Measurements from ENCODE around the gene EXD2.

- RRBS, result no CpG with 5 or more reads among the region's 2 CpGs
Observed at GRCh38 chr14:68966497-68966804, 12.7 kb downstream of the ACTN1 start.

GRCh38 chr14:68978466-68978974, 582 bp downstream of the ACTN1 start:
- RRBS, result 2% methylated on average over 11 of the region's 51 CpGs

- RRBS, result no CpG with 5 or more reads among the region's 17 CpGs
Observed at GRCh38 chr14:69045647-69047078, 67.1 kb upstream of the ACTN1 start.

DNA sequence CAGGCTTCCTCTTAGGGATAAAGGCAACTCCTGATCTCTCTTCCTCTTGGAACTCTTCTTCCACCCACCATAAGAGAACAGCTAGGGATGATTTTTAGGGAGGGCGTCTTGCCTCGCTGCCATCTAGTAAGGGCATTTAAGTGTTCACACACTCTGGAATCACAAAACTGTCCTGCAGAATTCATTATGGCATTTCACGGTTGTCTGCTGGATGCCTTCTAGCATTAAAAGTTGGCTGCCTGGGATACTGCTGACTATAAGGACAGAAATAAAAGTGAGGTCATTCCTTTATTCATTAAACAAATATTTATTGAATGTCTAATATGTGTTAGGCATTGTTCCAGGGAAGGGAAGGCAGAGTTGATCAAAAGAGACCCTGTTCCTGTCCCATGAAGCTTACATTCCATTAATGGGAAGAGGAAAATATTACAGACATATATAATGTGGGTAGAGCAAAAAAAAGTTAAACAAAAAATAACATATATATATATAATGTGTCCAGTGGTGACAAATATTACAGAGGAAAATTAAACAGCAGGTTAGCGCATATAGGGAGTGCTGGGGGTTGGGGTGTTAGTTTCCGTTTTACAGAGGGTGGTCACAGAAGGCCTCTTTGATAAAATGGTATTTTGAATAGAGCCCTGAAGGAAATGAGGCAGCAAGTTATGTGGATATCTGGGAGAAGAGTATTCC, 73.4 kb downstream of the DCAF5 start:
- RRBS, result no CpG with 5 or more reads among the region's 5 CpGs

DNA sequence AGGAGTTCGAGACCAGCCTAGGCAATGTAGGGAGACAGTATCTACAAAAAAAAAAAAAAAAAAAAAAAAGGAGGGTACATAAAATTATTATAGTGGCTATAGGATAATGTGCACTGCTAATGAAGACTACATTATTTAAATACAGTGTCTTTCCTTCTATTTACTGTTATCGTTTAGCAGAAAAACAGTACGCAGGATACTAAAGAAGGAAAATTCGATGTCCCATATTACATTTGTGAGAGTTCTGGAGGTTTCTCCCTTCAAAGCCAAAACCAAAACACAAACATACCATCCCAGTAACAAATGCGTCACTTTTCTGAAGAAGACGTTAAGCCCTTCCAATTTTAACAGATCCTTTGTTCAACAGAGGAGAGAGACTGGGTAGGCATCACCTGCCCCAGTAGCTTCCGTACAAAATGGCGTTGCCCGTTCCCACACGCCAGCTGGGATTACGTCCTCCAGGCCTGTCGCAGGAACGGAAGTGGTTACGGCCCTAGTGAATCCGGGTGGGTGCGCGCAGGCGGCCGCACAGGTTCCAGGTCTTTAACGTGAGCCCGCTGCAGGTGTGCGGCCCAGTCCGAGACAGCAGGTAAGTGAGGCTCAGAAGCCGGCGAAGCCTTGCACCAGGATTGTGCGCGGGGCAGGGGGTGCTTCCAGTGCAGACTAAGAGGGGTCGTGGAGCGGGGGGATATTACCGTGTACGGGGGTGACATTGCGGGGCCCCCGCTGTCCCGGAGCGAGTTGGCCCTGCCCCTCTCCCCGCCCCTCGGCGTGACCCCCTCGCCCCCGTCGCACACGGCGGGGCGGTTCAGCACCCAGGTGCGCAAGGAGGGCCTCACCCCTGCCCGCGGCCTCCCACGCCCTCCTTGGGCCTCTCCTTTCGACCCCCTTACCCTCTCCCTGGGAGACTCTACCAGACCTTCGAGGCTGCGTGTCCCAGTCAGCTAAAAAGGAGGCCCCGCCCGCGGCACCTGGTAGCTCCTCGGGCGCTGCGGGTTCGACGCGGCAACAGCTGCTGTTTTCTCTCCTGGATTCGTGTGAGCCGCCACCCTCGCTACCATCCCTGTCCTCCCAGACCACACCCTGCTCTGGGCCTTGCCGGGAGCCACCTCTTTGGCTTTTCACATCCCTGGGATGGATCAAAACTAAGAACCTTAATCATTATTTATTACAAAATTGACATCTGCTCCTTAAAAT, at the start of gene EXD2:
Gene EXD2 (plus strand): TSS at position 496 of the 1,197 bp plus-strand sequence.
- RRBS, result 8% methylated on average over 6 of the region's 64 CpGs

DNA sequence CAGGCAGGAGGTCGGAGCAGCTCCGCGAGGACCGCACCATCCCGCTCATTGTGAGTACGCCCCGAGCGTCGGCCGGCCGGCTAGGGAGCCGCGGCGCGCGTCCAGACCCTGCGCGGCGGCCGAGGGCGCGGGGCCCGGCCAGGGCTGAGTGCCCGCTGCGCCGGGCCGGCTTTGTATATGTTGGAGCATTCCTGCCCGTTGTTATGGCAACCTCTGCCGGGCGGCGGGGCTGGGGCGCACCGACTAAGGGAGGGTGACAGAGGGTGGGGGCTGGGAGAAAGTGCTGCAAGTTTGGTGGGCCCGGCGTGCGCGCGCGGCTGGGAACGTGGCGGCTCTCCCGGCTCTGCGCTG, 435 bp downstream of the GALNT16 start:
- RRBS, result 3% methylated on average over 30 of the region's 43 CpGs

- RRBS, result no CpG with 5 or more reads among the region's 1 CpG
Observed at GRCh38 chr14:69384740-69385687, 13.1 kb downstream of the ERH start.

DNA sequence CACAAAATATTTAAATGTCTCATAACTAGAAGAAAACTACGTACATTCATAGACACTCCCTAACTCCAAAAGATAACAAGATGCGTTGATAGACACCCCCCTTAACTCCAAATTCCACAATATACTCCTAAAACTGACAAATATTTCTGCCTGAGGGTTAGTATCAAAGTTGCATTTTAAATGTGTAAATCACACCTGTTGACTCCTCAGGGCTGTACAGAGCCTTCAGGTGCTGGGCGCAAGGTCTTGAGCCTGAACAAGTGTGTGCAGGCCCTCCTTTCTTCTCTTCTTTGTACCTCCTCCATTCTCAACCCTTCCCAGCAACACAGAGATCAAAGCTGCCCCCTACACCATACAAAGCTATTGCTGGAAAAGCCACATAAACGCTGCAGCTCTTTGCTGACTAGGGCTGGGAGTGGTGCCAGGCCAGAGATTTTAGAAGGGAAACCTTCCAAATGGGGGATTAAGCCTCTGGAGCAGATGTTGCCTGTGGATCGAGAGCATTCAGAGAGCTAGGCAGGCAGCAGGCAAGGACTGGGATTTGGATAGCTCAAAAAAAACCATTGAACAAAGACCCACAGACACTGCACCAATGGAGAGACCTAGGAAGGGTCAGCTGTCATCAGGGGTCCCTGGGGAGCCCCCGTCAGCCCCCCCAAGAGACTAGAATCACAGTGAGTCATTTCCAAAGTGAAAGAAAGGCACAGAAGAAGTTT, 18.4 kb upstream of the CCDC177 start:
- RRBS, result no CpG with 5 or more reads among the region's 6 CpGs

DNA sequence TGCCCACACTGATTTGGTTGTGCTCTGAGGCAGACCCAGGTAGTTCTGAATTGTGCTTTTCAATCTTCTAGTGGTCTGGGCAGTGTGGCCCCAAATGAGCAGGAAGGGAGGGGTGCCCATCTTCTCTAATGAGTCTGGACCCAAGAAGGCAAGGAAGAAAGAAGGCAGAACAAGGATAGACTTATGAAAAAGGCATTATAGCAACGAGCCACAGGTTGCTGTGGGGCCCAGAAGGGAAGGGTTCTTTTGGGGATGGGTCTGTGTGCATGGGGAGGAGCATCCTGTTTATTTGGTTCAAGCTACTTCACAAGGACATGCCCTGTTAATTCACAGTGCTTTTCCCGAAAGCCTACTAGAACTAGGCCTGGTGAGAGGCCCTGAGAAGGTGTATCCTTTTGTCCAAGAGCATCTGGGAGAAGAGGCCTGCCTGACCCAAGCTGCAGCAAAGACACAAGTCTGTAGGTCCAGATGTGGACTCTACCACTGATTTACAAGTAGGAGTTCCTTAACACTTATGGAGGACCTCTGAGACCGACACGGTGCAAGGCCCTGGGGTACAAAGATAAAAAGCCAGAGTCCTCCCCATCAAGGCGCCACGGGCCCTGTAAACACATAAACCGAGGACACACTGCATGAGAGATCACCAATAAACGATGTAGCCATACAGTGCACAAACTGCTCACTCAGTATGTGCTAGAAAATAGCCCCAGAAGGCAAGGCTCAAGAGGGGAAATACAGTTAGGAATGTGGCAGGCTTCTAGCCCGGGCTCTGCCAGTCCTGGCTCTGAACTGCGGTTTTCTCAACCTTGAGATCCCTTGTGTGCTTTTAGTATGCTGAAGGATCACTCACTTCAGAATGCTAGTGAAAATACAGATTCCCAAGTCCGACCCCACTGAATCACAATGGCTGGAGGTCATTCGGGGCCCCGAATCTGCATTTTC, 993 bp upstream of the SUSD6 start:
- RRBS, result no CpG with 5 or more reads among the region's 13 CpGs

- RRBS, result no CpG with 5 or more reads among the region's 8 CpGs
Observed at GRCh38 chr14:69696613-69697285, 70.2 kb upstream of the SRSF5 start.

DNA sequence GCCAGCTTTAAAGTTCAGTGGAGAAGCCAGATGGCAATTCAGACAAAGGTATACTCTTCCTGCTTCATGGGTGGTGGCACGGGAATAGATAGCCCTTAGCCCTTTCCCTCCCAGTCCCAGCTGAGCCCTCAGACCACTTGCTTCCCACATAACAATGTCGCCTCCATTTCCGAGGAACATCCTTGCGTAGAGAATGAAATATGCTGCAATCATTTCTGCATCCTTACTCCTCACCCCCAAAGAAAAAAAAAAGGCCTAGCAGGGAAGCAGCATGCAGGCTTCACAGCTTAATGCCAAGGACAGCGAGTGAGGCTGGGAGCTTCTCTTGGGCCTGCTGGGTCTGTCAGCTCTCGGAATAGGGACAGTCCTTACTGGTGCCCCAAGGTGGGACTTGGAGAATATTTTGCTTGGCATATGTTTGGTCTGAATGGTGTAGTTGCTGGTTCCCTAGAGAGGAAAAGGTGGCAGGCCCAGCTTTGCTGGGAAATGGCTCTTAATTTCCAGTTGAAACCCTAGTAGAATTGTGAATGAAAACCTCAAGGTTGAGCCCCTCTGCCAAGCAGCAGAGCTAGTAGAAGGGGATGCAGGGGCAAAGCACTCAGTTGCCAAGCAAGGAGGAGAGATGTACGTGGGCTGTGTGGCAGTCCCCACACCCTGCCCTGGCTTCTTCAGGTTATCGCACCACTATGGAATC, 52.6 kb upstream of the SRSF5 start:
- RRBS, result no CpG with 5 or more reads among the region's 8 CpGs

GRCh38 chr14:69716734-69717264, 50.1 kb upstream of the SRSF5 start:
- RRBS, result no CpG with 5 or more reads among the region's 5 CpGs

- RRBS, result no CpG with 5 or more reads among the region's 26 CpGs
Observed at GRCh38 chr14:69769451-69770408, 2.8 kb downstream of the SRSF5 start.

- RRBS, result no CpG with 5 or more reads among the region's 5 CpGs
Observed at GRCh38 chr14:69942341-69943114, 63.3 kb downstream of the SMOC1 start.

DNA sequence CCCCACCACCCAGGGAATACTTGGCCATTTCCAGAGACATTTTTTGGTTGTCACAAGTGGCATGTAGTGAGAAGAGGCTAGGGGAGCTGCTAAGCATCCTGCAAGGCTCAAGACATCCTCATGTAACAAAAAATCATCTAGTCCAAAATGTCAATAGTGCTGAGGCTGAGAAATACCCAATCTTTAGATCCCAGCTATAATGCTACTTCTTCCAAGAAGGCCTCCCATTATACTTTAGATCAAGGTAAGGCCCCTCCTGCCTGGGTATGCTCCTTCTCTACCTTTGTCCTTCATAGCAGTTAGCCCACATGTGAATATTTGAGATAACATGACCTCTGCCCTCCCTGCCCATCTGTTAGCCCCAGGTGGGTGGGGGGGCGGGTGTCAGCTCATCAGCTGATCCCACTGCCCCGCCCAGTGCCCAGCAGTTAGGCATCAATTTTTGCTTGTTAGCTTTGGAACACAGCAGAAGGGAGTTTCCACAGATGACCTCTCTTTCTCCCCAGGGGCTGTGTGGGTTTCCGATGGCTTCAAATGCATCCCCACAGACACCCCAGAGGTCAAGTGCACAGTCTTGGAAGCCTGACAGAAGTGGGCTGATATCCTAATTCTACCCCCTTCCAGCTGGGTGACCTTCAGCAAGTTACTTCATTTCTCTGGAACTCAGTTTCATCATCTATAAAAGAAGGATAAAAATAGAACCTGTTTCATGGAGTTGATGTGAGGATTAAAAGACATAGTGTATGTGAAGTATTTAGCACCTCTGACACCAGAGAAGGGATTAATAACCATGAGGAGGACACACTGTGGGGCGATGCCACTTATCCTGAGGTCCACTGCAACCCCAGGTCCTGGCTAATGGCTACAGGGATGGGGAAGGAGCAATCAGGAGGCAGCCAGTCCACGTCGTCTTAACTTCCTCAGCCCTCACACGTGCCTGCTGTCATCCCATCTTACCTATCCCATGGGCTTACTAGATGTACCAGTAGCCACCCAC, 21.9 kb downstream of the TTC9 start:
- RRBS, result no CpG with 5 or more reads among the region's 7 CpGs

- RRBS, result no CpG with 5 or more reads among the region's 12 CpGs
Observed at GRCh38 chr14:70692172-70692709, 50.5 kb downstream of the TTC9 start.

DNA sequence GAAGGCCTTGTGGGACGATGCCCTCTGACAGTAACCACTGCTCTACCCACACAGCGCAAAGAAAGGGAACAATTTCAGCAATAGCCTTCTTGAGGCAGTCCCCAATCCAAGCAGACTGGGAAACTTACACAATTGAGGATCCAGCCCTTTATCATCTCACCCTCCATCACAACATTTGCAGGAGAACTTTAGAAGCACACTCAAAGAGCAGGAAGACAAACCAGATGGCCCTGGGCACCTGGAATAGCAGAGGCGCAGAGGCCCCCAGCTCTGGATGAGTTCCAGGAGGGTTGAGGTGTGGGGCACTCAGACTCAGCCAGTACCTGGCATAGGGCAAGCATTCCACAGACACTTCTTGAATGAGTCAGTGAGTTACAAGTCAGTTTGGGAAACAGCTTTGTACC, 54.5 kb downstream of the MAP3K9 start:
- RRBS, result no CpG with 5 or more reads among the region's 3 CpGs

DNA sequence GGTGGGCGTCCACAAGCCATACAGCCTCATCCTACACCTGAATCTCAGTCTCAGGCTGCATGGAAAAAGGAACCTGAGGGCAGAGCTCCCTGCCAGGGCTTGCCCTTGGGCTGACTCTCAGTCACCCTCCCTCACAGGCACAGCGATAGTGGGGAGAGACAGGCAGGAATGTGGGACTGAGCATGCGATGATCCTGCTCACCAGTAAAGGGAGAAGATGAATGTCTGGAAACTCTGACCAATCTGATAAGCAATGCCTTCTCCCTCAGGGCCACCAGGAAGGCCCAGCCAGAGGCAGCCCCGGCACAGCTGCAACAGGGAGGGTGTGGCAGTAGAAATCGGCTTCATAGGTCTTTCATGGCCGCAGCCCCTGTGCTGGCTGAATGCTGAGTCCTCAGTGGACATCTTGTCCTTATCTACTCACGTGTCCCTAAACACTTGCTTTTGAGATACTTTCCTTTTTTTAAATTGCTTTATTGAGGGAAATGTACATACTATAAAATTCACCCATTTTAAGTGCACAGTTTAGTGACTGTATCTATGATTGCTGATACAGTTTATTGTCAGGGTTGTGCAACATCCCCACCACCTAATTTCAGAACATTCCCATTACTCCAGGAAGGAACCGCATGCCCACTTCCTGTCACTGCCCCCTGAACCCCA, 155.0 kb upstream of the SIPA1L1 start:
- RRBS, result no CpG with 5 or more reads among the region's 8 CpGs

GRCh38 chr14:71187495-71188039, 132.7 kb upstream of the SIPA1L1 start:
- RRBS, result no CpG with 5 or more reads among the region's 6 CpGs